Metastatic Pancreatic Carcinoma in the Ovary (tissue), 1 donor: ENCODE results near the gene PALD1.

DNA sequence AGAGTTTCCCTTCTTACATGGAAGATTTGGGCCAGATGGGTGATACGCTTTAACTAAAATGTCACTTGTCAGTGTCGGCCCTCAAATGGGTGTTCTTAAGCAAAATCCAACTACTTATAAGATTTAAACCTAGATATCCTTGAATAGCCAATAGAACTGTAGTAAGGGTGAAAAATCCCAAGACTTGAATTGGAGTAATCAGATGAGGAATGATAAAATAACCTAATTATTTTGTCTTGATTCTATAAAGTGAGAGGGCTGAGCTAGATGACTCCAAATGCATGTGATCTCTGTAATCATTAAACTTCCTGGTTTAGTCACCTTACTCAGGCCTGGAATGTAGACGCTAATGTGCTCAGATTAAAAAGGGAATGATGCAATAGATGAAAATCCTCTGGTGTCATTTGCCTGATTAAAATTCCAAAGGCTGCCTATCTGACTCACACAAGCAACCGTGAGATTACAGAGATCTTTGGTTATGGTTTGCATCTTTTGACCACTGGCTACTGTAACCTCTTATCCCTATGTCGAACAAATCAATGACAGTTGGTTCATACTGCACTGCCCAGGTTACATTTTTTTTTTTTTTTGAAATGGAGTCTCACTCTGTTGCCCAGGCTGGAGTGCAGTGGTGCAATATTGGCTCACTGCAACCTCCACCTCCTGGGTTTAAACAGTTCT, 3.0 kb upstream of the HKDC1 start:
- PRO-cap = no peak

- PRO-cap = no peak
Observed at GRCh38 chr10:69364683-69364972, 46.0 kb downstream of the HK1 start.

GRCh38 chr10:69384745-69385148, 32.0 kb downstream of the TACR2 start:
- PRO-cap = no peak

- PRO-cap = no peak
Observed at GRCh38 chr10:69452822-69453028, 1.5 kb downstream of the TSPAN15 start.

GRCh38 chr10:69464825-69465375, 13.6 kb downstream of the TSPAN15 start:
- PRO-cap = no peak

GRCh38 chr10:69472467-69473080, 21.3 kb downstream of the TSPAN15 start:
- PRO-cap = no peak

DNA sequence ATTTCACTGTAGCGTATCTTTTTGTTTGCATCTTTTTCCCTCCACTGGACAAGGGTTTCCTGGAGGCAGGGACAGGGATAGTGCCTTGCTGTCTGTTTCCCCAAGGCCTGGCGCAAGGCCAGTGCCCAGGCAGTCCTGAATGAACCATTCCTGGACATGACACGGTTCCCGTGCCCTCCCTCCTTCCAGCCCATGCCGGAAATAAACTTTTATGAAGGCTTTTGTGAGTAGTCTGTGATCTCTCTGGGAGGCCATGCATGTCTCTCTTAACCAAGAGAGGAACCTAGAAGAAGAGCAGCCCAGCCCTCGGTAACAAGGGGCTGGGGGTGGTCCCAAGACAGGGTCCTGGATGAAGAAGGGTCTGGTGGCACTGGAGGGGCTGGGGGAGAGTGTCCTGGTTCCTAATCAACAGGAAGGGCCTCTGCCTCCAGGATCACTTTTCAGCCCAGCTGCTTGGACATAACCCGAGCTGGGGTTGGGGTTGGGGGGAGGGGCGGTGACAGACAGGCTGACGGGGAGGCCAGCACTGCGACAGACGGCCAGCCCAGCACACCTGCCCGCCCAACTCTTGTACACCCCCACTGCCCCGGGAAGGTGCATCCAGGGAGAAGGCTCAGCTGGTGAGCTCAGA, 44.3 kb downstream of the COL13A1 start:
- PRO-cap = unidirectional peak, plus-strand start at position 230 of the sequence; bidirectional peak, plus-strand start at position 523 of the sequence, minus-strand start at position 442 of the sequence

GRCh38 chr10:70145086-70145475, 1.4 kb downstream of the TYSND1 start:
- PRO-cap = no peak

GRCh38 chr10:70255188-70255536, 21.9 kb upstream of the PPA1 start:
- PRO-cap = no peak

DNA sequence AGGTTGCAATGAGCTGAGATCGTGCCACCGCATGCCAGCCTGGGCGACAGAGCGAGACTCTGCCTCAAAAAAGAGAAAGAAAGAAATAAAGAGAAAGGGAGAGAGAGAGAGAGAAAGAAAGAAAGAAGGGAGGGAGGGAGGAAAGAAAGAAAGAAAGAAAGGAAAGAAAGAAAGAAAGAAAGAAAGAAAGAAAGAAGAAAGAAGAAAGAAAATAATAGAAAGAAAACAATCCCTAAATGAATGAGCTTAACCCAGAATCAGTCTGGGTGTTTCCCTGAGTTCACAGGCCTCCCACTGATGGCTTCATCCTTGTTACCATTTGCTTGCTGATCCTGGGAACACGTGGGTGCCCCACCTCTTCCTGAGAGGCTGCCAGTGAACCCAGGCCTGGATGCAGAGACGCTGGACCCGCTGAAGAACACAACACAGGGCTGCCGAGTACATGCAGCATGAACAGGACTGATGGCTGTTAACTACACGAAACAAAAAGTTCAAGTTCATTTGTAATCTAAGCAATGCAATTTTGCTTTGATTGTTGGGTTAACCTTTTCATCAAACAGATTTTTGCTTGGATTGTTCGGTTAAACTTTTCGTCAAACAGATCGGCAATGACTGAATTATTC, 11.6 kb downstream of the NPFFR1 start:
- PRO-cap = no peak

GRCh38 chr10:70478206-70479232, at the start of gene PALD1:
TSS of gene PALD1 (plus strand) at chr10:70478767.
- PRO-cap = no peak

- PRO-cap = no peak
Observed at GRCh38 chr10:70610308-70610820, 7.8 kb upstream of the PRF1 start.

GRCh38 chr10:70753871-70754385, 31.2 kb downstream of the TBATA start:
- PRO-cap = no peak

- PRO-cap = no peak
Observed at GRCh38 chr10:70817575-70817819, 1.7 kb downstream of the SGPL1 start.

GRCh38 chr10:70862424-70862756, 26.0 kb downstream of the PCBD1 start:
- PRO-cap = no peak

- PRO-cap = no peak
Observed at GRCh38 chr10:71300586-71301354, 18.3 kb upstream of the SLC29A3 start.

- PRO-cap = no peak
Observed at GRCh38 chr10:71621611-71622944, 97.5 kb downstream of the C10orf105 start.

DNA sequence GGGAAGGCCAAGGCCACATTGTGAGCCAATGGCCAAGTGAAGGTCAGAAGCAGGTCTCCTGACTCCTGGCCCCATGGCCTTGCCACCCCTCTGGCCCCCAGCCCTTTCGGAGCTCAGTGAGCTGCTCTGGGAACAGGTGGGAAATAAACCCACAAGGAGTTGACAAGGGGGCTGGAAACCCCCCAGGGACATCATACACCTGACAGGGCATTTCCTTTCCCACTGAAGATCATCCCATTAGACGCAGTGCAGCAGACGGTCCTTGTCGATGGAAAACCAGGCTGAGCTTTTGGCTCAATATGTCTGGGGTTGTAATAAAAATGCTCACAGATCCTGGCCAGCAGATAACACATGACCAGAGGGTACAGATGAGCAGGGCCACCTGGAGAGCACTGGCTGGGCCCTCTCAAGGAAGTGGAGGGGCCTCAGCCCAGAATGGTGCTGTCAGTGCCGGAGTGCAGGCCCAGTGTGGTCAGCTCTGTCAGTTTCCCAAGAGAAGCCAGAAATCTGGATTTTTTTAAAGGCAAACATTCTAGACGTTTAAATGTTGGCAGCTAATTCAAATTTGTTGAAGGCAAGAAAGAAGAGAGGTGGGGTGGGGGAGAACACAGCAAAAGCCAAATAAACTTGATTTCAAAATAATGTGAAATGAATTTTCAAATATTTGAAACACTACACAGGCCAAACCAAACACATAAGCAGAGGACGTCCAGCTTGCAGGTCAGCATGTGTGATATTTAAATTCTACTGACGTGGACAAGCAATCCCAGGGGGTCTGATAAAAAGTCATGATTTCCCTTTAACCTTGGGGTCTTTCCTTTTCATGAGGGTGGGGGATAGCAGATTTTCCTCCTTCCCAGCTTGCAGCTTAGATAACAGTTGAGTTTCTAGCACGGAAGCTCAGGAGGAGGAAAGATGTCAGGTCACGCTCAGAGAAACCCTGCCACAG, 2.0 kb downstream of the C10orf105 start:
- PRO-cap = no peak

- PRO-cap = no peak
Observed at GRCh38 chr10:71807488-71808617, 34.5 kb upstream of the VSIR start.

GRCh38 chr10:71820167-71820679, 30.8 kb downstream of the PSAP start:
- PRO-cap = no peak